ENCODE measurements around a stretch of chr15.

GRCh38 chr15:39154009-39154797 lies 426.7 kb upstream of the THBS1 start:
- PRO-cap, 2 experiments: no peak in any of the 2 experiments

GRCh38 chr15:39360337-39360833 lies 220.5 kb upstream of the THBS1 start:
- PRO-cap, 2 experiments: no peak in any of the 2 experiments

GRCh38 chr15:39426766-39427655 lies 153.9 kb upstream of the THBS1 start:
- PRO-cap, 2 experiments: peak in 2 of 2 experiments; most common plus-strand start chr15:39427454 (in 2); most common minus-strand start chr15:39427150 (in 2)

GRCh38 chr15:39511255-39511655 lies 69.6 kb upstream of the THBS1 start:
- PRO-cap, 2 experiments: no peak in any of the 2 experiments

DNA sequence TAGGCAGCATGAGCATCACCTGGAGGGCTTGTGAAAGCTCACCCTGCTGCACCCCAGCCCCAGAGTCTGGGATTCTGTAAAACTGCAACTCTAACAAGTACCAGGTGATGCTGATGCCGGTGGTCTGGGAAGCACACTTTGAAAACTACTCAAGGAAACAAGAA lies 1.9 kb downstream of the THBS1 start:
- PRO-cap, 2 experiments: no peak in any of the 2 experiments

- PRO-cap, 2 experiments: no peak in any of the 2 experiments
These were observed 47.3 kb downstream of the FSIP1 start for GRCh38 chr15:39735418-39735753.

- PRO-cap, 2 experiments: no peak in any of the 2 experiments
These were observed 2.6 kb upstream of the GPR176 start for GRCh38 chr15:39922401-39923252.

- PRO-cap, 2 experiments: no peak in any of the 2 experiments
These were observed 9.9 kb upstream of the SRP14 start for GRCh38 chr15:40048901-40049298.

DNA sequence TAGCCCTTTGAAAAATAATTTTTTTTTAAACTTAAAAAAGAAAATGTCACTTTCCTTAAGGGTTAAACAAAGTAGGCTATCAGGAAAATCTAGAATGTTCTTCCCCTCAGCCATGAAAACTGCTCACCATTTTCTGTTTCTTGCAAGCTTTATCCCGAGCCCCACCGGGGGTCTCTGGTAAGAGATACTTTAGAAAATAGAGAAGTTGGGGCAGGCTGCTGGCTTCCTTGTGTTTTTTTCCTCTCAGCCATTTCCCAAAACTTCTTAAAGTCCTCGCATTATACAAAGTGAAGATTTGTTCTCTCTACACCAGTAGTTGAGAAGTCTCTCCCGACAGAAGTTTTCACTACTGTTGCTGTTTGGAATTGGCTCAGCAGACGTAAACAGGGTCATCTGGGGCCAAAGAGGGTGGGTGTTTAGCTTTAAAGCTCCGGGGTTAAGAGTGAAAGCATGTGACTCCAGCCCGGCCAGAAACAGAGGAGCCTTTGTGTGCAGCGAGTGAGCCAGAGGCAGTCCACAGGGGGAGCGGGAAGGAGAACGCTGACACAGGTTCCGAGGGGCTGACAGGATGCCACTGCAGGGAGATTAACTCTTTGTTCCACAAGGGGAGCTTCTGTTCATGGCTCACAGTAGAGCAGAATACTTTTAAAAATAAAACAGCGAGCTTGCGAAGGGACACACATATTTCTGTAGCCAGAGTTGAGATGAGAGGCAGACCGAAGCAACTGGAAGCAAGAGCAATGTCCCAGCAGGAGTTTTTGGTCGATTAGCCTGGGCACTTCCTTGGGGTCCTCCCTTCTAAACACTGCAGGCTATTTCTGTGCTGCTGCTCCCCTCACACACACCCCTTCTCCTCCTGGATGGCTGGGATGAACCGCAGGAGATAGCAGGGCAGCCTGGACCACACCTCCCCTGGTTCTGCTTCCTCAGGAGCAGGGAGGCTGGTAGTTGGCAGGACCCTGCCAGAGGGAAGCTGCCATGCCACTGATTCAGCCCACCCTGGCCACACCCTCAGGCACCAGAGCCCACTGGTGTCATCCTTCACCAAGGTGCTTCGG lies 26.9 kb downstream of the BMF start:
- PRO-cap, 2 experiments: no peak in any of the 2 experiments

- PRO-cap, 2 experiments: no peak in any of the 2 experiments
These were observed 7.8 kb downstream of the BMF start for GRCh38 chr15:40100450-40101724.

- PRO-cap, 2 experiments: no peak in any of the 2 experiments
These were observed 2.0 kb downstream of the BMF start for GRCh38 chr15:40106464-40107315.

DNA sequence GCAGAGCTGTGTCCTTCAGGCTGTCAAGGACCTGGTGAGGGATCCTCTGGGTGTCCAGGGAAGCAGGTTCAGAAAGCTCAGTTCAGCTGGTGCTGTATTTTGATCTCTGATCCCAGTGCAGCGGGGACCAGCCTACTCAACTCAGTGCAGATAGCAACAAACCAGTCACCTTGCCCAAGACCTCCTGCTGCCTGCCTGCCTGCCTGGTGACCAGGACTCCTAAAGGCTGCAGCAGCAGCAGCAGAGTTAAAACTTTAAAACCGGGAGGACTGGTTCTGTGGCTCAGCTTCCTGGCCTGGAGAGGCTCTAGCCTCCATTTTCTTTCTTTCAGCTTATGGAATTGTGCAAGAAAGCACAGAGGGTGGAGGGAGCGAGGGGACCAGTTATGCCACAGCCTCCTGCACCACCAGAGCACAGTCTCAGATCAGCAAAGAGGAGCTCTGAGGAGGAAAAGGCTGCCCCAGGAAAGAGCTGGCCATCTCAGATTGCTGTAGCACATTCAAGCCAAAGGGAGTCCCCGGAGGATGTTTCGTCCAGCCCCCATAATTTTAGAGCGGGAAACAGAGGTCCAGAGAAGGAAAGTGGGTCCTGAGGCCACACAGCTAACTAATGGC lies 6.4 kb downstream of the PAK6 start:
- PRO-cap, 2 experiments: no peak in any of the 2 experiments

- PRO-cap, 2 experiments: no peak in any of the 2 experiments
These were observed 10.3 kb downstream of the PAK6 start for GRCh38 chr15:40249121-40249635.

DNA sequence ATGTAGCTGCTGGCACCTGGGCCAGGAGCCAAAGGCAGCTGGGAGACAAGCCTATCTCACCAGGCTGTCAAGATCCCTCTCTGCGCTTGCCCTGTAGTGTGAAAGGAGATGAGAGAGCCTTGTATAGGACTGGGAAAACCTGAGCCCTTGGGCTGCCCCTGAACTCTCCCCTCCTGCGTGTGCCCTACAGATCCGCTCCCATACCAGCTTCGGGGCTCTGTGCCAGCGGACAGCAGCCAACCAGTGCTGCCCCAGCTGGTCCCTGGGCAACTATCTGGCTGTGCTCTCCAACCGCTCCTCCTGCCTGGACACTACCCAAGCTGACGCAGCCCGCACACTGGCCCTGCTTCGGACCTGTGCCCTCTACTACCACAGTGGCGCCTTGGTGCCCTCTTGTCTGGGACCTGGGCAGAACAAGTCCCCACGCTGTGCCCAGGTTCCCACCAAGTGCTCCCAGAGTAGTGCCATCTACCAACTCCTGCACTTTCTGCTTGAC lies 8.9 kb downstream of the DISP2 start:
- PRO-cap, 2 experiments: no peak in any of the 2 experiments

GRCh38 chr15:40420006-40420711 lies 14.6 kb downstream of the IVD start:
- PRO-cap, 2 experiments: no peak in any of the 2 experiments

GRCh38 chr15:40429964-40430964 lies 10.5 kb upstream of the BAHD1 start:
- PRO-cap, 2 experiments: no peak in any of the 2 experiments

DNA sequence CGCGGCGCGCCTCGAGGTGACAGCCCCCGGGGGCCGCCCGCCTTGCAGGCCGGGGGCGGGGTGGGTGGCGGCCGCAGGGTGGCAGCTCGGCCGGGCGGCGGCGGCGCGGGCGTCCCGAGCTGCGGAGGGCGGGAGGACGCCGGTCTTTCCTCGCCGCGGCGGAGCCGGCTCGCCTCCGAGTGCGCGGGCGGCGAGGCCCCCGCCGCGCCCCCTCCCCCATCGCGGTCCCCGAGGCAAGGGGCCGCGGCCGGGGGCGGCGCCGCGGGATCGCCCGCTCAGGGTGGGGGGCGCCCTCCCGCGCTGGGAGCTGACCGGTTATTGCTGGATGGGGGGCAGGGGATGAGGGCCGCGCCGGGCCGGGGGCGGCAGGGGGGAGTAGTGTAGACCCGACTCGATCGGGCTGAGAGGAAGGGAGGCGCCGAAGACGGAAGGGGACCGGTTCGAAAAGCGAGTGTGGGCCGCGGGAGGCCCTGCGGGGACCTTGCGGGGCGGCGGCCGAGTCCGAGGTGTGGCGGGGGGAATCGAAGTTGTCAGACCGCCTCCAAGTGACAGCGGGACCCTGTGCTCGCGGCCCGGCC lies 856 bp downstream of the BAHD1 start:
- PRO-cap, 2 experiments: no peak in any of the 2 experiments

DNA sequence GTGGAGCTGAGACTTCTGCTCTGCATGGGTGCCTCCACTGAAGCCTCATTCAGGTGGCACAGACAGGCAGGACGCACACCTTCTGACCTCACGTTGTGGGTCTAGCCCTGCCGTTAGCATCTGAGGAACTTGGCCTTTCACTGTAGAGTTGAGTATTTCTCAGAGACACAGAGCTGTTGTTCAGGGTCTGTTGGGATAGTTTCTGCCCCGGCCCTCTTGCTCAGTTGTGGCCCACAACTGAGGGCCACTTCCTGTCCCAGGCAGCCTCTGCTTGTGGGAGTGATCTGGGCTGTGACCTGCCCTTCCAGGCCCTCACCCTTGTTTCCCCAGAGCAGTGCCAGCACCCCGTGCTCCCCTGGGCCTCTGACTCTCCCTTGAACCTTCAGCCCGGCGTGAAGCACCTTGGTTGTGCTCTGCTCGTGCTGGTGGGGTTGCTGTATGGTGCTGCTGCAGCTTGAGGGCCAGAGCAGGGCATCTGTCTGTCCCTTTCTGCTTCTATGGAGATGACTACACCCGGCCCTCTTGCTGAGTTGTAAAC lies 11.6 kb downstream of the BAHD1 start:
- PRO-cap, 2 experiments: peak in 1 of 2 experiments; most common plus-strand start position 366 of the sequence (in 1); most common minus-strand start position 239 of the sequence (in 1)

DNA sequence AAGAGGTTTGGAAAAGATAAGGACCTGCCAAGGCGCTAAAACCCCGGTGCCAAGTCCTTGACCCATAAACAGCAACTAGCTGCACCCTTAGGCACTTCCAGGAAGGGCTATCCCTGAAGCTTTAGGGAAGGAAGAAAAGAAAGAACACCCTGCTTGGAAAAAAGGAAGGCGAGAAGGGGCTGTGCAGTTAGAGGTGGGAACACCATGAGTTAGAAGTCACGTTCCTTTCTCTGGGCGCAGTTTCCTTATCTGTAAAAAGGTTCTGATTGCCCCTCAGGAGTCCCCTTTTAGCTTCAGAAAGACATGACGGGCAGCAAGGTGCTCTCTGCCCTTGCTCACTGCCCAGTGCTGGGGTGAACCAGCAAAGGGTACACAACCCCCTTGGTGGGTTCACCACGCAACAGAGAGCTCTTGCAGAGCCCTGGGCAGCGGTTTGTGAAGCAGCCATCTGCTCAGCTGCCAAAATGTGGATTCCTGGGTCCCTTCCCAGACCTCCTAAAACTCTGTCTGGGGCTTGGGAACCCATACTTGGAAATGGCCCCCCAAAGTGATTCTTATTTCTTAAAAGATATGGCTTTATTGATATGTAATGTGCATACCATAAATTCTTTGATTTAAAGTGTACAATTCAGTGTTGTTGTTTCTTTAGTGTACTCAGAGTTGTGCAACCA lies 871 bp downstream of the GCHFR start:
- PRO-cap, 2 experiments: no peak in any of the 2 experiments

DNA sequence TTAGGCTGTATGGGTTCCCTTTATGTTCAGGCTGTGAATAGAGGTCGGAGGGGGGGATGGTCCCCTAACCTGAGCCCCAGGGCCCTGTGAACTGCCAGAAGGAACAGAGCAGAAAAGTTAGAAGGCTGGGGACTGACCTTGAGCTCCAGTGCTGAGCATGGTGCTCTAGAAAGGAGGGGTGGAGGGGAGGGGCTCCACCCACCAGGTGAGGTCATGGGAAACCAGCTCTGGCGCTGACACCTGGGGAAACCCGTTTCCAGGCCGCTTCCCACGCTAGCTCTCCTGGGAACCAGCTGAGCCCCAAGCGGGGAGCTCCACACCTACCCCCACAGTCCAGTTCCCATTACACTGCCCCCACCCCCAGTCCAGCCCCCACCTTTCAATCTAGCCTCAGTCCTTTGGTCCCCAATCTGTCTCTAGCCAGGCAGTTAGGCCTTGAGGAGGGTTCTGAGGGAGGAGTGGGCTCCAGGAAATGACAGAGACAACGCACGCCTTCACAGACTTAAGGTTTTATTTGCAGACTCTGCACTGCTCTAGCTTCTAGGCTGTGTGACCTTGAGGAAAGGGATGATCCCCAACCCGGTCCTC lies 2.2 kb downstream of the RHOV start:
- PRO-cap, 2 experiments: no peak in any of the 2 experiments